Skeletal muscle satellite cell (primary cell): ENCODE measurements around a stretch of chr20.

GRCh38 chr20:64062059-64062685 lies 826 bp upstream of the TCEA2 start:
- CAGE, long polyA plus RNA, result no peak

DNA sequence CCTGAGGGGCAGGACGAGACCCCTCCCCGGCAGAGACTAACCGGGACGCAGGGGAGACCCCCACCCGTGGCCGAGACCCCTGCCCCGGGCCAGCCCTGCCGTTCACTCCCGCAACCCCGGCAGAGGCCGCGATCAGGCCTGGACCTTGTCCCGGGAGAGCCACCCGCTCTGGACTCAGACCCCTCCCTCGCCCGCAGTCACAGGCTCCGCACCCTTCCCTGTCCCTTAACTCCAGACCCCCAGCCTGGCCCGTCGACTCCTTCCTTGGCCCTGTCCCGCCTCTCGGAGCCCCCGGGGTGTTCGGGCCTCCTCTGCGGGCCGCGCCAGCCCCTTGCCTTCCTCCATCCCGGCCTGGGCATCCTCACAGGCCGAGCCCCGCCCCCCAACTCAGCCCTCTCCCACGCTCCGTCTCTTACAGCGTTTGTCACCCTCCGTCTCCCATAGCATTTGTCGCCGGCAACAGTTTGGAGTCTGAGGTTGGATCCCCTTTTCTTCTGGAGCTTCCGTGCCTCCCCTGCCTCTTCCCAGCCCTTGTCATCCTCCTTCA lies 549 bp downstream of the TCEA2 start:
- CAGE, long polyA plus RNA, result no peak

GRCh38 chr20:64065873-64066446 lies 3.0 kb downstream of the TCEA2 start:
- CAGE, long polyA plus RNA, result no peak

DNA sequence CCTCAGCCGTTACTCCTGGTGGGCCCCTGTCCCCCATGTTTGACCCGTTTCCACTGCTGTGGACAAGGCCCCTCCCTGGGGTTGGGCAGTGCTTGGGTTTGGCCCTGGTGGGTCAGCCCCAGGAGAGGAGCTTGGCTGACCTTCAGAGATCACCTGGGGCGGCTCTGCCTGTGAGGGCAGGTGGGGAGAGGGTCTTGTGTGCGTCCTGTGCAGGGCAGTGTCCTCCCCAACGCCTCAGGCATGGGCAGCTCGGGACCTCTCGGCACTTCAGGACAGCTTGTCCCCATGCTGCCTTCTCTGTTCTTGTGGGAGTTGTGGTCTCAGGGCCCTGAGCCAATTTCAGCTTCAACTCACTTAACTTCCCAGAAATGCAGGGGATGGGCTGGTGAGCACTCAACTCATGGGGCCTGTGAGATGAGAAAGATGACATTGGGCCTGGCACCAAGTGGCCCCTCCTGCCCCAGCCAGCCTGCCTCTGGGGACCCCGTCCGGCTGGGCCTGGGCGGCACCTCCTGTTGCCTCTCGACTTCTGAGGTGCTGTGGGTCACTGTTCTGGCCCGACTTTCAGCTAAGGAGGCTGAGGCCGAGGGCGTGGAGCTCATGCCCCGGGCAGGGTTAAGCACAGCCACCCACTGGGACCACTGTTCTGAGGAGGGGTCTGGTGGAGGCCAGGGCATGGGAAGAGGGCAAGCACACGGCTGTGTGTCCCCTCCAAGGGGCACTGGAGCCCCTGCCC lies 6.8 kb downstream of the RGS19 start:
- CAGE, long polyA plus RNA, result no peak

GRCh38 chr20:64082412-64082868 lies 1.8 kb downstream of the LKAAEAR1 start:
- CAGE, long polyA plus RNA, result no peak

GRCh38 chr20:64236369-64237023 lies 19.1 kb upstream of the PCMTD2 start:
- CAGE, long polyA plus RNA, result no peak

GRCh38 chr20:64258727-64259366 lies 3.3 kb downstream of the PCMTD2 start:
- CAGE, long polyA plus RNA, result no peak

DNA sequence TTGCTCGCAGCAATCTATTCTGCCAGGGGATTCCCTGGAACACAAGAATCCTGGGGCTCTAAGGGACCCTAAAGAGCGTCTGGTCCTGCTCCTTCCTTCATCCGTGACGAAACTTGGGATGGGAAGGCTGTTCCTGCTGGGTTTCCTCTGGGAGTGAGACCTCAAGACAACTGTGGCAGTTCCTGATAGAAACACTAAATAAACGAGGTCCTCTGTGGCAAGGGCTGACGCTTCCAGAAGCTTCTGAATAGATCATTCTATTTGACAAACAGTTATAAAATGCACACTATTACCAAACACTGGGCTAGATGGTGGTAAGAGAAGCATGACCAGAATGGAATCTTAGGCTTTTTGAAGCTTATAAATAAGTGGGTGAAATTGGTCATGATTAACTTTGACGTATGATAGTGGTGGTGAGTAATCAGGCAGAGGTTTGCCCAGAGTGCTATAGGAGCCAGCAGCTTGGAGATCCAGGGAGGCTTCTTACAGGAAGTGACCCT lies 73.1 kb downstream of the PCMTD2 start:
- CAGE, long polyA plus RNA, result no peak